T-cell (primary cell): Measurements from ENCODE around the gene NOX3.

- PRO-cap, 7 experiments, result no peak in any of the 7 experiments
These were observed 1.3 kb downstream of the RMND1 start for GRCh38 chr6:151450581-151451141.

DNA sequence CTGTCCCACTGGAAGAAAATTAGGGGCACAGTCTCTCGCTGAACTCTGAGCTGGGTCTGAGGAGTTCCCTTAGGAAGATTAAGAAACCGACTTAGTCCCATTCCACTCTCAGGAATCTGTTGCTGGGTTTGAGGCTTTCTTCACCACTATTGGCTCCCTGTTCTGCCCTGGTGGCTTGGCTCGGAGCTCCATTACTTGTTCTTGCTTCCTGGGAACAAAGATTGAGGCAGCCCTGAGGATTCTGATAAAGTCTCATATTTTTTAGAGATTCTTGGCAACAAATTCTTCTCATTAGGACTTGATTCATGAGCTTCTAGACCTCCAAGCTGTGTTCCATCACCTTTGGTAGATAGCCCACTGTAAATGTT, 115.8 kb downstream of the CCDC170 start:
- PRO-cap, 7 experiments, result no peak in any of the 7 experiments

- PRO-cap, 7 experiments, result no peak in any of the 7 experiments
These were observed 359.4 kb downstream of the ESR1 start for GRCh38 chr6:152166704-152167372.

GRCh38 chr6:152184742-152185850, 377.6 kb downstream of the ESR1 start:
- PRO-cap, 7 experiments, result peak in 7 of 7 experiments; most common plus-strand start chr6:152185514 (in 3); most common minus-strand start chr6:152185478 (in 6)

DNA sequence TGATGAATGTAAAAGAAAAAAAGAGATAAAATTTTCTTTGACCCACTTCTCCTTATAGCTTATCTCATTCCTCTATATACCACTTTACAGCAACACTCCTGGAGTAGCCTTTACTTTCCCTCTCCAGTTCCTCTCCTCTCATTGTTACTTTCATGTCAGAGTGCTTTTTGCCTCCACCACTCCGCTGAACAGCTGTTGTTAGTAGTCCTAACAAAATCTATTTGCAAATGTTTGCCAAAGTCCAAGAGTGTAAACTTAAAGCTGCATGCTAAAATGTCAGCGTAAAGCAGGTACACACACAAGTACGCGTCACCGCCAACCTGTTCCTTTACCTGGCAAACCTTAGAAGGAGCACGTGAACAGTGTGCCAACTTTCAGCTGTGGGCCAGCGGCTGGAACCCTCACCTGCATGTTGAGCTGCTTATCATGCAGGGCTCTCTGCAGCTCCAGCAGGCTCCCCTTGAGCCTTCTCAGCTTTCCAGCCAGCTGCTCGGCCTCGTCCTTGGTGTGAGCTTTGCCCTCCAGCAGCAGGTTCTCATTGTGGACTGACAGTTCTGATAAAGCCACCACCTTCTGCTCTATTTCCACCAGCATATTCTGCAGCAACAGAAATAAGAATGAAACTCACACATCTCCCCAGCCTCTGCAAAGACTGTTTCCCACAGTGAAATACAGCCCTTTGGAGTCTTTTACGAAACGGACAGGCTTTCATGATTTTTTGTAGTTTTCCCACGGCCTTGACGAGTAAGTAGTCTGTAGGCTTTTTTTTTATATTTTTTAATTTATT, 359.3 kb downstream of the SYNE1 start:
- PRO-cap, 7 experiments, result no peak in any of the 7 experiments

DNA sequence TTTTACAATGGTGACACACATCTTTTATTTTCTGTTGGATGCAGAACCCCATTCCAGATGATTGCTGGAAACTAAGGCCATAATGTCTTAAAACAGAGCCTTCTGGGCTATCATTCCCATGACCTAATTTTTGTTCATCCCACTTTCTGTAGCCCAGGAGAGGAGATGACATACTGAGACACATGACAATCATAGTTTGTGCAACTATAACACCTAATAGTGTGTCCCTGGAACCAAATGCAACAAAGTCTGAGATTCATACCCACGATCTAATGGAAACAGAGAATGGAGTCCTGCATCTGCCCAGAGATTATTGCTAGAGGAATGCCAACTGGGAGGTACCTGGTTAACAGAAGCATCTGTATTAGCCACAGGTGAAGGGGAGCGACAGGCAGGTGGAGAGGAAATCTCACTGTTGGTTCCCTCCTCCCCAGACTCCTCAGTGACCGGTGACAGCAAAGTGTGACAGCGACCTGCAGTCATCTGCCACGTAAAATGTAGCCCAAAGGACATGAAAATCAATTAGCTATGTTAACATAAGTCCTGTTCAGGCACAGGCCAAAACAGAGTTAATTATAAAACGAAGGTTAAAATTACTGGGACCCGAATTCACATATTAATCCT, 336.8 kb downstream of the SYNE1 start:
- PRO-cap, 7 experiments, result no peak in any of the 7 experiments

GRCh38 chr6:152984467-152985235, 1.8 kb upstream of the FBXO5 start:
- PRO-cap, 7 experiments, result no peak in any of the 7 experiments

GRCh38 chr6:152987104-152987566, 4.3 kb upstream of the FBXO5 start:
- PRO-cap, 7 experiments, result no peak in any of the 7 experiments

GRCh38 chr6:154515595-154516387, 5.3 kb upstream of the CNKSR3 start:
- PRO-cap, 7 experiments, result no peak in any of the 7 experiments

GRCh38 chr6:154592253-154592947, 81.9 kb upstream of the CNKSR3 start:
- PRO-cap, 7 experiments, result no peak in any of the 7 experiments

DNA sequence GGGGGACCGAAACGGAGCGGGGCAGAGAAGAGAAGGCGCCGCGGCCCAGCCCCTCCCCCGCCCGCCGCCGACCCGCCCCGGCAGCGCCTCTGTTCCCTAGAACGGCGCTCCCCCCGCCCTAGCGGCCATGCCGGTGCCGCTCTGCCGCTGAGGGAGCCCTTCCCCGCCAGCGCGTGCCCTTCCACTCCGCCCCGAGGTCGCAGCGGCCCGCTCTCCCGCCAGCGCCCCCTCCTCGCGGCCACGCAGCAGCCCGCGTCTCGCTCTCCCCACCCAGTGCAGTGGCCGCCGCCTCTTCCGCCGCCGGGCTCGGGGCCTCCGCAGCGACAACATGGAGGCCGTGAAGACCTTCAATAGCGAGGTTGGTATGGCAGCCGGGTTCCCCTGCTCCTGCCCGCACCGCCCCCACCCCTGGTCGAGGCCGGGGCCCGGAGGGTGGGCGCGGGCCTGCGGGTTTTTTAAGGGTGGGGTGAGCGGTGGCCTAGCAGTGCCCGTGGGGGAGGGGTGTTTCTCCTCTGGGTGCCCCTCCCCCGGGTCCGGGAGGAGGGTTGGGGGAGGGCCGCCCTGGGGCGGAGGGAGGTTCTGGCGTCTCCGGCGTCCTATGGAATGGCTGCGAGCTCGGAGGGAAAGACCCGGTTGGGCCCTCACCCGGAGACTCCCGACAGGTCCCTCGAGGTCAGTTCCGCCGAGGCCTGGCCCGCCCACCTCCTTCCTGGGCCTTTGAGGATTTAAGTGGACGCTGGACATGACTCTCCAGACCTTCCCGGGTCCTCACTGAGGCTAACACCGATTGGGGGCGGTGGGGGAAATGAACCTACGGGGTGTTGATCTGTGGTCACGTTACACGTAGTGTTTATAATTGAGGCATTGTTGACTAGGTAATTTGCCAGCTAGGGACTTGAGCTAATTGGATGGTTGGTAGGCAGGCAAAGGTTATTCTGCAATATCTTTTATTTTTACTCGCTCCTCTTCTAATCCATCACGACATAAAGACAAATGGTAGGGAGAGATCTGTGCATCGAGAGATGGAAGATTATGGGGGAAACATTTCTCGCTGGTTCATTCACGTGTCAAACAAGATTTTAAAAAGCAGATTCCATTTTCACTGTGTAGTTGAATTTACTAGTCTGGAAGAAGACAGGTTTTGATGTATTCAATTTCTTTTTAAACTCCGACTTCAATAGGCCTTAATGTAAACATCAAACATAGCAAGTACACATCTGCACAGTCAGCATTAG, 774 bp downstream of the SCAF8 start:
- PRO-cap, 7 experiments, result peak in 7 of 7 experiments; most common plus-strand start position 753 of the sequence (in 5); most common minus-strand start position 280 of the sequence (in 7)

GRCh38 chr6:155153884-155154644, 109.7 kb upstream of the CLDN20 start:
- PRO-cap, 7 experiments, result no peak in any of the 7 experiments

DNA sequence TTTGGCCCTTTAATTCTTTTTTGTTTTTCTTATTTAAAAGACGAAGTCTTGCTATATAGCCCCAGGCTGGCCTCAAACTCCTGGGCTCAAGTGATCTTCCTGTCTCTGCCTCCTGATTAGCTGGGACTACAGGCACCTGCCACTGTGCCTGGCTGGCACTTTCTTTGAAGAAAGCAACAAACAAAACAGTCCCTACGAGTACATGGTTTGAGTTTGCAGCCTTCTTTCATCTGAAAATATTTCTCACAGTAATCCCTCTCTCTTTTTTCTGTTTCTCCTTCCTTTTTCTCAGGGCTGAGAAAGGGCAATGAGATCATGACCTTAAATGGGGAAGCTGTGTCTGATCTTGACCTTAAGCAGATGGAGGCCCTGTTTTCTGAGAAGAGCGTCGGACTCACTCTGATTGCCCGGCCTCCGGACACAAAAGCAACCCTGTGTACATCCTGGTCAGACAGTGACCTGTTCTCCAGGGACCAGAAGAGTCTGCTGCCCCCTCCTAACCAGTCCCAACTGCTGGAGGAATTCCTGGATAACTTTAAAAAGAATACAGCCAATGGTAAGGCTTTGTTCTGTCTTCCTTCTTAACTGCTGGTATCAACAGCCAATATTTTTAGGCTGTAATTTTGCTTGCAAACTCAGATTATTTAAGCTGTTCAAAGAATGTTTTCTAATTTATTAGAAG, 80.7 kb upstream of the CLDN20 start:
- PRO-cap, 7 experiments, result no peak in any of the 7 experiments

GRCh38 chr6:155268094-155268582, 4.3 kb downstream of the CLDN20 start:
- PRO-cap, 7 experiments, result no peak in any of the 7 experiments

GRCh38 chr6:155315349-155315743, 1.1 kb upstream of the TFB1M start:
- PRO-cap, 7 experiments, result no peak in any of the 7 experiments

- PRO-cap, 7 experiments, result no peak in any of the 7 experiments
These were observed at the start of gene NOX3 for GRCh38 chr6:155455596-155456091. TSS of gene NOX3 (minus strand) at chr6:155455839.

GRCh38 chr6:155782250-155782578, 326.6 kb upstream of the NOX3 start:
- PRO-cap, 7 experiments, result no peak in any of the 7 experiments

DNA sequence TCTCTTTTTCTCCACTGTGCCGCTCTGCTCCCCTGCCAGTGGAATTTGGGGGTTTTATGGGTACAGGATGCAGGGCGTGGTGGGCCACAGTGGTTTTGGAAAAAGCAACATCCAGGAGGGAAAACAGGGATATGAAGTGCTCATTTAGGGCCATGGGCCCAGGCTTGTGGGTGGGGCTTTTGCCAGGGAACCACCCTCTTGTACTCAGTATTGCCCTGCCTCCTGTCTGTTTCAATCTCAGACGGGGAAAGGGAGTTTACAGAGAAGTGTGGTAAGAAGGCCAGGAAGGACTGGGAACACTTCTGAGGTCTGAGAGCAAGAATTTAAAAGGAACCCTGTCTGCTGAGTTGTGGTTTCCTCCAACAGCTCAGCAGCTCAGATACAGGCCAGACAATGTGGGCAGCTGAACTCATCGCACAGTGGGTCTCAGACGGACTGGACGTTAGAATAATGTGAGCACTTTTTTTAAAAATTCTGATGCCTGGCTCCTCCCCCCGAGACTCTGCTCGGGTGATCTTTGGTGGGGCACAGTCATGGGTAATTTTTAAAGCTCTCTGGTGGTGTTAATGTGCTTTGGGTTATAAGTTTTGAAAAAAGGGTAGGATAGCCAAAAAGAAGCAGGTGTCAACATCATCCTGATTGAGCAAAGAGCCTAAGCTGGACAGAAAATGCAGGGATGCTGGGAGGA, 354.1 kb upstream of the ARID1B start:
- PRO-cap, 7 experiments, result peak in 1 of 7 experiments; most common plus-strand start position 240 of the sequence (in 1)

GRCh38 chr6:156719111-156719430, 58.1 kb upstream of the ARID1B start:
- PRO-cap, 7 experiments, result no peak in any of the 7 experiments

GRCh38 chr6:156774419-156775032, 2.7 kb upstream of the ARID1B start:
- PRO-cap, 7 experiments, result no peak in any of the 7 experiments